ENCODE measurements around a stretch of chr1.

DNA sequence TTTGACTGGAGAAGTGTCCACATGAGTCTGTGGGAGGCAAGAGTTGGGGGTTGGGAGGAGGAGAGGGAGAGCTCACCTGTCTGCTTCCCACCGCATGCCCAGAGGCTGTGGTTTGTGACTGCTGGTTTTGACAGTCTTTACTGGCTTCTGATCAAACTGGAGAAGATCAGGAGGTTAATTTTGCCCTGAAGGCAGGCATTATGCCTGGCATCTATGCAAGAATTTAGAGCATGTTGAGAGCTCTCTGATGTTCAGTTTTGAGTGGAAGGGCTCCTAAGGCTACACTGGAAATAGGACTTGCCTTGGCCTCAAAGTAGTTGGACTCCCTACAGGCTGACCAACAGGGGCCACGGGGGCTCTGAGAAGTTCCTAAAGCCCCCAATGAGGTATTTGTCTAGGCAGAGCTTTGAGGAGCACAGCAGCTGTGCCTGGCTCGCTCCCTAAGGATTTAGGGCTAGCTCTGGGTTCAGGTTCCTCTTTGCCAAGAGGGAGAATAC lies 101.5 kb downstream of the TLR5 start:
- RRBS = no CpG with 5 or more reads among the region's 3 CpGs

DNA sequence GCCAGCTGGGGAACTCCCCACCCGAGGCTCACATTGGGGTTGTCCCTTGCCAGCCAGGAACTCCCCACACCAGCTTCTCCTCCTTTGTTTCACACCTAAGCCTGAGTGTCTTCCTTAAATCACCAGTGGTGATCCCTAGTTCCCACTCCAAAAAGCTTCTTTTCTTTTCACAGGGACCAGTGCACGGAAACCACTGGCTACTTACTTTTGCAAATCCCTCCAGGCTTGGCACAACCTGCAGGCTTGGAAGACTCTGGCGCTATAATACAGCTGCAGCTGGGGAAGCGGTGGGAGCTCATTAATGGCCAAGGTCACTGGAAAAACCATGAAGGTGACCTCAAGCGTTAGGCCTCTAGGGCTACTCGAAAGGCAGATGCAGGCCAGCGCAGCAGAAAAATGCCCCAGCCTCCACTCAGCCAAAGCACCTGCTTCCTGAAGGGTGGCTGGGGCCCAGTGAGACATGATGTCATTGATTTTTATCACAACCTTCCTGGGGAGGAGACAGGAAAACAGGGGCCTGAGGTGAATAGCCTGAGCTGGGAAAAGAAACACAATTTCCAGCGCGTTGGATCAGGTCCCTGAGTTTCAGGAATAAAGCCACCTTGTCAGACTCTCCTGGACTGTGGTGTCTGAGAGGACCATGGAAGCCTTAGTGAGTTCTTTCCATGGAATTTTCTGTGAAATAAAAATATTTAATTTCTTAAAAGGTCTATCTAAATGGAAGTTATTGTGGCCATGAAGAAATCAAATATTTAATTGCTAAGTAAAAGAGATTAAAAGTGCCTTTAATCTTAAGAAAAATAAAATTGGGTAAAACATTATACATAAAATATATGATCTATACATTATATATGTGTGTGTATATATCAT lies 39.9 kb downstream of the TLR5 start:
- RRBS = no CpG with 5 or more reads among the region's 9 CpGs

- RRBS = no CpG with 5 or more reads among the region's 6 CpGs
Measured at GRCh38 chr1:223258725-223259091, 105.3 kb downstream of the SUSD4 start.

DNA sequence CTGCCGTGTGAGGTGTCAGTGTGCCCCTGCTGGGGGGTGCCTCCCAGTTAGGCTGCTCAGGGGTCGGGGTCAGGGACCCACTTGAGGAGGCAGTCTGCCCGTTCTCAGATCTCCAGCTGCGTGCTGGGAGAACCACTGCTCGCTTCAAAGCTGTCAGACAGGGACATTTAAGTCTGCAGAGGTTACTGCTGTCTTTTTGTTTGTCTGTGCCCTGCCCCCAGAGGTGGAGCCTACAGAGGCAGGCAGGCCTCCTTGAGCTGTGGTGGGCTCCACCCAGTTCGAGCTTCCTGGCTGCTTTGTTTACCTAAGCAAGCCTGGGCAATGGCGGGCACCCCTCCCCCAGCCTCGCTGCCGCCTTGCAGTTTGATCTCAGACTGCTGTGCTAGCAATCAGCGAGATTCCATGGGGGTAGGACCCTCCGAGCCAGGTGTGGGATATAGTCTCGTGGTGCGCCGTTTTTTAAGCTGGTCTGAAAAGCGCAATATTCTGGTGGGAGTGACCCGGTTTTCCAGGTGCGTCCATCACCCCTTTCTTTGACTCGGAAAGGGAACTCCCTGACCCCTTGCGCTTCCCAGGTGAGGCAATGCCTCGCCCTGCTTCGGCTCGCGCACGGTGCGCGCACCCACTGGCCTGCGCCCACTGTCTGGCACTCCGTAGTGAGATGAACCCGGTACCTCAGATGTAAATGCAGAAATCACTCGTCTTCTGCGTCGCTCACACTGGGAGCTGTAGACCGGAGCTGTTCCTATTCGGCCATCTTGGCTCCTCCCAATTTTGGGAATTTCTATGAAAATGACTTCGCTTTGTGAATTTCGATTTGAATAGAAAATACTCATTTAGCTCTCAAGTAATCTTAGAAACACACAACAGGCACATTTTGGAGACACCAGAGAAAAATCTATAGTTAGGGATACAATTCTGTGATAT lies 7.8 kb downstream of the CCDC185 start:
- RRBS = no CpG with 5 or more reads among the region's 36 CpGs

- RRBS = no CpG with 5 or more reads among the region's 15 CpGs
Measured at GRCh38 chr1:223621128-223621988, 44.1 kb downstream of the CAPN8 start.

GRCh38 chr1:223731168-223732013 lies 19.1 kb downstream of the CAPN2 start:
- RRBS = no CpG with 5 or more reads among the region's 17 CpGs

DNA sequence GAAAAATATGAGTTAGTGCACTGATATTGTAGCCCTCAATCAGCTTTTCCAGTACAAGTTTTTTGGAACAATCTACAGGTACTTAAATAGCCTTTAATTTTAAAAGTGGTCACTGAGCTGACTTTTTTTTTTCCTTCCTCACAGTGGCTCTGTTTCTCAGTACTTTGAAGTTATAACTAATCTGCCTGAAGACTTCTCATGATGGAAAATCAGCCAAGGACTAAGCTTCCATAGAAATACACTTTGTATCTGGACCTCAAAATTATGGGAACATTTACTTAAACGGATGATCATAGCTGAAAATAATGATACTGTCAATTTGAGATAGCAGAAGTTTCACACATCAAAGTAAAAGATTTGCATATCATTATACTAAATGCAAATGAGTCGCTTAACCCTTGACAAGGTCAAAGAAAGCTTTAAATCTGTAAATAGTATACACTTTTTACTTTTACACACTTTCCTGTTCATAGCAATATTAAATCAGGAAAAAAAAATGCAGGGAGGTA lies 62.4 kb downstream of the CAPN2 start:
- RRBS = no CpG with 5 or more reads among the region's 2 CpGs

DNA sequence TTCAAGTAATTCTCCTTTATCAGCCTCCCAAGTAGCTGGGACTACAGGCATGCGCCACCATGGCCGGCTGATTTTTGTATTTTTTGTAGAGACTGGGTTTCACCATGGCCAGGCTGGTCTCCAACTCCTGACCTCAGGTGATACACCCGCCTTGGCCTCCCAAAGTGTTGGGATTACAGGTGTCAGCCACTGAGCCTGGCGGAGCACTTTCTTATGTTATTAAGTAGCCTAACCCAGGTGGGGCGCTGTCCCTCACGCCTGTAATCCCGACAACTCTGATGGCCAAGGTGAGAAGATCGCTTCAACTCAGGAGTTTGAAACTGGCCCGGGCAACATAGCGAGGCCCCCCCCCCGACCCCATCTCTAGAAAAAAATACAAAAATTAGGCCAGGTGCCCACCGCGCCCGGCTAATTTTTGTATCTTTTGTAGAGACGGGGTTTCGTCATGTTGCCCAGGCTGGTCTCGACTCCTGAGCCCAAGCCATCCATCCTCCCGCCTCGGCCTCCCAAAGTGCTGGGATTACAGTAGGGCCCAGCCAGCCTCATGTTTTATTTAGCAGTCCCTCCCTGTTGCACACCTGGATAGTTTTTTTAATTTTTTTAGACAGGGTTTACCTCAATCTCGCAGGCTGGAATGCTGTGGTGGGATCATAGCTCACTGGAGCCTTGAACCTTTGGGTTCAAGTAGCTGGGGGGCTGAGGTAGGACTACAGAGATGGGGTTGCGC lies 122.1 kb upstream of the FBXO28 start:
- RRBS = no CpG with 5 or more reads among the region's 21 CpGs

DNA sequence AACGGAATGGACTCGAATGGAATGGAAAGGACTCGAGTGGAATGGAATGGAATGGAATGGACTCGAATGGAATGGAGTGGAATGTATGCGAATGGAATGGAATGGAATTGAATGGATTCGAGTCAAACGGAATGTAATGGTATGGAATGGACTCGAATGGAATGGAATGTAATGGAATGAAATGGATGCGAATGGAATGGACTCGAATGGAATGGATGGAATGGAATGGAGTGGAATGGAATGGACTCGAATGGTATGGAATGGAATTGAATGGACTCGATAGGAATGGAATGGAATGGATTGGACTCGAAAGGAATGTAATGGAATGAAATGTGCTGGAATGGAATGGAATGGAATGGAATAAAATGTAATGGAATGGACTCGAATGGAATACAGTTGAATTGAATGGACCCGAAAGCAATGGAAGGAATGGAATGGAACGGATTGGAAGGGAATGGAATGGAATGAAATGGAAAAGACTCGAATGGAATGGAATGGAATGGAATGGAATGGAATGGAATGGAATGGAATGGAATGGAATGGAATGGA lies 100.7 kb upstream of the FBXO28 start:
- RRBS = no CpG with 5 or more reads among the region's 17 CpGs

DNA sequence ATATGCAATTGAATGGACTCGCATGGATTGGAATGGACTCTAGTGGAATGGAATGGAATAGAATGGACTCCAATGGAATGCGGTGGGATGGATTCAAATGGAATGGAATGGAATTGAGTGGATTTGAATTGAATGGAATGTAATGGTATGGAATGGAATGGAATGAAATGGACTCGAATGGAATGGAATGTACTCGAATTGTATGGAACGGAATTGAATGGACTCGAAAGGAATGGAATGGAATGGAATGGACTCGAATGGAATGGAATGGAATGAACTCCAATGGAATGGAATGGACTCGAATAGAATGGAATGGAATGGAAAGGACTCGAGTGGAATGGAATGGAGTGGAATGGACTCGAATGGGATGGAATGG lies 99.5 kb upstream of the FBXO28 start:
- RRBS = no CpG with 5 or more reads among the region's 10 CpGs

GRCh38 chr1:224436860-224437205 lies 2.2 kb upstream of the WDR26 start:
- RRBS = no CpG with 5 or more reads among the region's 4 CpGs

GRCh38 chr1:224497895-224499209 lies 63.8 kb upstream of the WDR26 start:
- RRBS = no CpG with 5 or more reads among the region's 14 CpGs

DNA sequence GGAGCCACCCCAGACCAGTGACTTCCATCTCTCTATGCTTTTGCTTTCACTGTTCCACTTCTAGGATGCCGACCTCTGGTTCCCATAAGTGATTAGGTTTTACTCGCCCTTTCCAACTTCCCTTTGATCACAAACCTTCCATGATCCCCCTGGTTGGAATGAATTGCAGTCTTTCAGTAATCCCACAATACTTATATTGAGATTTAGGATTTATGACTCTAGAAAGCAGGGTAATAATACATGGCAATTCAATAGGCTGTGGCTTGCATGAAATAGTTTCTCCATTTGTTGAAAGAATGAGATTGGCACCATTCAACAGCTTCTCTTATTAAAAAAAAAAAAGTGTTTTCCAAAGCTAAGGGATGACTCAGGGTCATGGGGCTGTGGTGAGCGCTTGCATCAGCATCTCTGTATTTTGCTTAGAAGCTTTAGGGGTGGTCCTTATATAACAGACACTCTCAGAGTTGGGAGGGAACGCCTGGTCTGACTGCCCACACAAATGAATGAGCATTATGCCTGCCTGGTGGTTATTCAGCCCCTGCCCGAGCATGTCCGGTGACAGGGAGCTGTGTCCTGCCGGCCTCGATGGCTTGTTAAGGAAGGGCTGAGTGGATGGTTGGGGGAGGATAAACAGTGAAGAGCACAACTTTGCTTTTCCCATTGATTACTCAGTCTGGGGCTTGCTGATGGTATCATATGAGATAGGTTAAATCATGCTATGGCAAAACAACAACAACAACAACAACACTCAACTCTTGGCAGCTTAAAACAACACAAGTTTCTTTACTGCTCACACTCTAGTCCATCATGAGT lies 110.6 kb downstream of the CNIH3 start:
- RRBS = no CpG with 5 or more reads among the region's 8 CpGs

DNA sequence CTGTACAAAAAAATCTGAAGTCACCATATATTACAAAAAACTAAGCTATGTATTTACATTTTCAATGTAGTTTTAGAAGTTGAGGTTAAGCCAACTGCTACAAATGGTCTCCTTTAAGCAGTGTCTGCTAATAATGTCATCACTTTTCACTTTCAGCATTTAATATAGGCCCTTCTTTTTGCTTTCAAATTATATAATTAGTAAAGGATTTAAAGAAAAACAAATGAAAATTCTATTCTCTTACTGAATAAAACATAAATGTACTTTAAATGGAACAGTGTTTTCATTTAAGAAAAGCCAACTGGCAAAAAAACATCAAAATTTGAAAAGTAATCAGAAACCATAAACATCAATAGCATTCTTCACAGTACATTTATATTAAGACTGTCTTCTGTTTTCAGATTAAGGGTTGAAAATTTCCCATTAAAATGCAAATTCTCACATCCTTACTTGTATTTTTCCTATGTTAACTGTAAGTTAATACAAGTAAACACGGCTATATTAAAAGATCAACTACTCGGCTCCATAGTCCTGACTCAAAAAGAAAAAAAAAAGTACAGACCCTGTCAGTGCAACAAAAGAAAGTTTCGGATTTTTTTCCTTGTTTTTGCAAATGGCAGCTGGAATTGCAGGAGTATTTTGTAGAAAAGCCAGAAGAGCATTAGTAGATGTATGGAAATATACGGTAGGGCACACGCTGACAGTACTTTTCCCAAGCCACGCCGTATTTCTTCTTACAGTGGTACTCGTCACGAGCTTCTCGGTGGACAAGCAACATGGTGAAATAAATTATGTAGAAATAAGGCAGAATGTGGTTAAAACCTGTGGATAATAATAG lies 25.0 kb downstream of the LBR start:
- RRBS = no CpG with 5 or more reads among the region's 10 CpGs

DNA sequence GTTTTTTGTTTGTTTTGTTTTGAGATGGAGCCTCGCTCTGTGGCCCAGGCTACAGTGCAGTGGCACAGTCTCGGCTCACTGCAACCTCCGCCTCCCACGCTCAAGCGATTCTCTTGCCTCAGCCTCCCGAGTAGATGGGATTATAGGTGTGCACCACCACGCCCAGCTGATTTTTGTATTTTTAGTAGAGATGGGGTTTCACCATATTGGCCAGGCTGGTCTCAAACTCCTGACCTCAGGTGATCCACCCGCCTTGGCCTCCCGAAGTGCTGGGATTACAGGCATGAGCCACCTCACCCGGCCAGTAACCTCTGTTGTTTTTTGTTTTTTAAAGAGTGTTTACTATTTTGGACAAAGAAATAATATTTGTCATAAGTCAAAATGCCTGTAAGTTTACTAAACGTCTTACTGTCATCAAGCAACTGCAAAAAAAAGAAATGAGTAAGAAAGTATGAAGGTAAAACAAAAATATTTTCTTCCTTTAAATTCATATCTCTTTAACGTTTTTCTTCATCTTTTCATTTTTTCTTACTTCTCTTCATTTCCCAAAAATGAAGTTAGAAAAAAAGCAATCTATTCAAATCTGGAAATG lies 15.9 kb downstream of the LBR start:
- RRBS = no CpG with 5 or more reads among the region's 12 CpGs

- RRBS = no CpG with 5 or more reads among the region's 2 CpGs
Measured at GRCh38 chr1:225426141-225426433, 1.8 kb downstream of the LBR start.

- RRBS = no CpG with 5 or more reads among the region's 33 CpGs
Measured at GRCh38 chr1:225428505-225429217, 823 bp upstream of the LBR start.

GRCh38 chr1:225653220-225653560 lies 267 bp upstream of the ENAH start:
- RRBS = 4% methylated on average over 2 of the region's 40 CpGs

DNA sequence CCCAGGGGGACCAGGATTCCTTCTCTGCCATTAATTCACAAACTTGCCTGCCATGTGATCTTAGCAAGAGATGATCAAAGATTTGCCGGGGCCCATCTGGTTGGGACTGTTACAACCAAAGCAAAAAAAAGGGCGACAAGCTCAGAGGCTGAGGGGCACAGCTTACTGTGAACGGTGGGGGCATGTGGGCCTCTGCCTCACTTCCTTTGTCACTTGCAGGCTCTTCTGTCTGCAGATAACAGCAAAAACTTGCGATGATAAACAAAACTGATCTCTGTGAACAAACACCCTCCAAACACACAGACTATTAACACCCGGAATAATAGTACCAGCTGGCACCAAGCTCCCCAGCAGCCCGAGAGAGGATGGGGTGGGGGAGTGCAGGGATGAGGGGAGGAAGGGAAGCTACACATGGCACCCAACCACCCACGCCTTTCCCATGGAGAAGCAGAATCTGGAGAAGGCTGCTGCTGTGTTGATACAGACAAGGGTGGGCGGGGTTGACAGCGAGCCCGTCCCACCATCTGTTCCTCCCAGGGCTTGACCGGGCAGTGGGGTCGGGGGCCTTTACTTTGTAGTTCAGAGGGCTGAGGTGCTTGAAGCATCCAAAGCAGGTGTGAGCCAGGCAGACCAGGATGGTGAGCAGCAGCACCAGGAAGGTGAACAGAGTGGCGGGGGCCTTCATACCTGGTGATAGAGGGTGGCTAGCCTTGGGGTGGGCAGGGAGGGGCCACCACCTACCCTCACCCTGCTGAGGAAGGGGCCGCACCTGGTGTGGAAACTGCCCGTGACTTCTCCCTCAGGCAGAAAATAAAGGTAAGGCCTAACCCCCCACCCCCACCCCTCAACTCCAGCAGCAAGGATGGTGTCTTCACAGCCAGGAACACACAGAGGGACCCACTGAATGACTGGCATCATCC lies 33.6 kb downstream of the TMEM63A start:
- RRBS = no CpG with 5 or more reads among the region's 15 CpGs

GRCh38 chr1:225855870-225856310 lies 26.3 kb downstream of the TMEM63A start:
- RRBS = no CpG with 5 or more reads among the region's 8 CpGs